Left common carotid artery plus branches (tissue), 1 donor: ENCODE results near the gene TM7SF2.

- PRO-cap = bidirectional peak, plus-strand start at chr11:64746272, minus-strand start at chr11:64746065
These were observed 2.0 kb upstream of the RASGRP2 start for GRCh38 chr11:64745696-64746522.

DNA sequence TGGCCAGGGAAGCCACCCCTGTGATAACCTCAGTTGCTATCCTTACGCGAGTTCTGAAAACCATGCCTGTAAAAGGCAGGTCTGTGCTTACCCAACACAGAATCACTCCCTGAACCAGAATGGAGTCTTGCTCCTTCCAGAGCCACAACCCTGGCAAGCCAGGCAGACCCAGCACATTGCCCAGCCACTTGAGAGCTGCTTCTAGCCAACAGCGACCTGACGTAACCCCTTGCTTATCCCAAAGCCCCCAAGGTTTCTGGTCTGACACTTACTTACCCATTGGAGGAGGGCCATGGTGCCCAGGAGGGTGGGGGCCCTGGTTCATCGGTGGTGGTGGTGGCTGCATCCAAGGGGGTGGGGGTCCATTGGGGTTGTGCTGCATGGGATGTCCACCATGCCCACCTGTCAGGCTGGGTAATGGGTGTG, 7.5 kb upstream of the PYGM start:
- PRO-cap = no peak

DNA sequence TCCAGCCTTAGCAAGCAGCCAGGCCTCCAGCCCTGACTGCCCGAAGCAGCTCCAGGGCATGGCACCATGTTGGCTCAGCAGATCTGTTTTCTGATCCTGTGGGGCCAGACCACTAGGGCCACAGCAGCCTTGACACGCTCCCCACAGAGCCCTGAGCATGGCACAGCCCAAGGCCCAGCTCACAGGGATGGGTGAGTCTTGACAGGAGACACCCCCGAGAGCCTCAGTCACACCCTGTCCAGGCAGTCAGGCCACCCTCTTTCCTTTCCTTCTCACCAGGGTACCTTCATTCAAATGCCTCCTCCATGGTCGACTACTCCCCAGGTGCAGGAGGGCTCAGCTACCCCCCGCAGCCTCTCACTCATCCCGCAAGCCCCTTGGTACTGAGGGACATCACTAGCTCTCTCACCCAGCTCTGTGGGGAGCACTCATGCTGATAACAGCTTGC, 3.8 kb upstream of the CDC42BPG start:
- PRO-cap = no peak

- PRO-cap = no peak
These were observed 5.0 kb upstream of the CDC42BPG start for GRCh38 chr11:64849214-64850034.

- PRO-cap = no peak
These were observed 2.3 kb upstream of the BATF2 start for GRCh38 chr11:64998699-64999801.

DNA sequence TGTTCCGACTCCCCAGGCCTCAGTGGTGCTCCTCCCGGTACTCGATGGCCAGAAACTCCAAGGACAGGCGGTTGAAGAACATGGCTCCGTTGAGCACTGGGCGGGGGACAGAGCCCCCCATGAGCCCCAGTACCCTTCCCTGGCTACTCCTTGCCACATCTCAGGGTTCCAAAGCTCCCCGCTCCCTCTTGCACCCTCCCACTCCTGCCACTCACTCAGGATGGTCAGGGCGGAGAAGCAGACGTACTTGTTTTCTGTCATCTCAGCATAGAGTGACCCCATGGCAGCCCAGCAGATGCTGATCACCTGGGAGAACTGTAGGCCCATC, 510 bp downstream of the TMEM262 start:
- PRO-cap = no peak

- PRO-cap = unidirectional peak, plus-strand start at chr11:65111872
These were observed at the start of gene TM7SF2 for GRCh38 chr11:65111810-65112389. TSS of gene TM7SF2 (plus strand) at chr11:65111872.

DNA sequence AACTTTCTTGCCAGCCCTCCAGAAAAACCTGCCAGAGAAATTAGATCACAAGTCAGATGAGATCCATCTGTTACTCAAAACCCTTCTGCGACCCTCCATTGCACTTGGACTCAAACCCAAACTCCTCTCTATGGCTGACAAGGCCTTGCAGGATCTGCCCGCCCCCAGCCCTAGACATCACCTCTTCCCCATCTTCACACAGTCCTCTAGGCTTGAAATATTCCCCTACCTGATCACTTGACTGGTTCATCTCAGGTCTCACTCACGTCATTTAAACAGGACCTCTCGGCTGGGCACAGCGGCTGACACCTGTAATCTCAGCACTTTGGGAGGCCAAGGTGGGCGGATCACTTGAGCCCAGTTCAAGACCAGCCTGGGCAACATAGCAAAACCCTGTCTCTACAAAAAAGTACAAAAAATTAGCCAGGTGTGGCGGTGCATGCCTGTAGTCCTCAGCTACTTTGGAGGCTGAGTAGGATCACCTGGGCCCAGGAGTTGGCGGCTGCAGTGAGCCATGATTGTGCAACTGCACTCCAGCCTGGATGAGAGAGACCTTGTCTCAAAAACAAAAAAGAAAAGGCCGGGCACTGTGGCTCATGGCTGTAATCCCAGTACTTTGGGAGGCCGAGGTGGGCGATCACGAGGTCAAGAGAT, 1.4 kb upstream of the ZNHIT2 start:
- PRO-cap = no peak

GRCh38 chr11:65119850-65120533, 1.9 kb downstream of the FAU start:
- PRO-cap = no peak

- PRO-cap = no peak
These were observed 506 bp downstream of the FAU start for GRCh38 chr11:65121293-65121962.

GRCh38 chr11:65133684-65134137, 608 bp downstream of the SYVN1 start:
- PRO-cap = no peak

DNA sequence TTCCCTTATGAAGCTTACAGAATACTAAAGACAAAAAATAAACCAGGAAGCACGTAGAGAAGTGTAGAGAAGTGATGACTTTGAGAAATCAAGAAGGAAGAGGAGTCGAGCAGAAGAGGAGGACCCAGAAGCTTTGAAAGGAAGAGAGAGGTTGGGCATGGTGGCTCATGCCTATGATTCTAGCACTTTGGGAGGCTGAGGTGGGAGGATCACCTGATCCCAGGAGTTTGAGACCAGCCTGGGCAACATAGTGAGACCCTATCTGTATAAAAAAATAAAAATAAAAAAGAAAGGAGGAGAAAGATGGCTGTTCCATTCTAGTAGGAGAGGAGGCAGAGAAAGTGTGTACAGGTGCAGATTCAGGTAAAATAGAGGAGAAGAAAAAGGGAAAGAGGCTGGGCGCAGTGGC, 17.2 kb upstream of the SYVN1 start:
- PRO-cap = no peak

GRCh38 chr11:65165276-65165719, 4.7 kb upstream of the SPDYC start:
- PRO-cap = no peak

DNA sequence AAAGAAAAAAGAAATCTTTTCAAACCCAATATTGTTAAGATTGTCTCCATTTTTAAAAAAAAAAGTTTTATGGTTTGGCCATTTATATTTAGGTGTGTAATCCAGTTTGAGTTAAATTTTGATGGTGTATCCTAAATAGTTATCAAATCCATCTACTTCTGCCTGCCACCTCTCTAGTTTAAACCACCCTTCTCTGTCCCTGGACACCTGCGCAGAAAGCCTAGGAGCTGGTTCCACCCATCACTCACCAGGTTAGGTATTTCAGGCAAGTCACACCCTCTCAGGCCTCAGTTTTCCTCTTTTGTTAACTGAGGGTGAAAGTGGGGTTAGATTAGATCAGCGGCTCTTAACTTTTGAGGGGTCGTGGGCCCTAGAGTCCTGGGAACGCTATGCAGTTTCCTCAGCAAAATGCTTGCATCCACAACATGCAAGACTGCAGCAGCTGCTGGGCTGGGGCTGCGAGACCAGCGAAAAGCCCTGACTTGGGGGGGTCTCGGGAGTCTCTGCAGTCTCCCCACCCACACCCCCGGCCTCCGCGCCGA, 1.3 kb upstream of the CAPN1 start:
- PRO-cap = no peak

DNA sequence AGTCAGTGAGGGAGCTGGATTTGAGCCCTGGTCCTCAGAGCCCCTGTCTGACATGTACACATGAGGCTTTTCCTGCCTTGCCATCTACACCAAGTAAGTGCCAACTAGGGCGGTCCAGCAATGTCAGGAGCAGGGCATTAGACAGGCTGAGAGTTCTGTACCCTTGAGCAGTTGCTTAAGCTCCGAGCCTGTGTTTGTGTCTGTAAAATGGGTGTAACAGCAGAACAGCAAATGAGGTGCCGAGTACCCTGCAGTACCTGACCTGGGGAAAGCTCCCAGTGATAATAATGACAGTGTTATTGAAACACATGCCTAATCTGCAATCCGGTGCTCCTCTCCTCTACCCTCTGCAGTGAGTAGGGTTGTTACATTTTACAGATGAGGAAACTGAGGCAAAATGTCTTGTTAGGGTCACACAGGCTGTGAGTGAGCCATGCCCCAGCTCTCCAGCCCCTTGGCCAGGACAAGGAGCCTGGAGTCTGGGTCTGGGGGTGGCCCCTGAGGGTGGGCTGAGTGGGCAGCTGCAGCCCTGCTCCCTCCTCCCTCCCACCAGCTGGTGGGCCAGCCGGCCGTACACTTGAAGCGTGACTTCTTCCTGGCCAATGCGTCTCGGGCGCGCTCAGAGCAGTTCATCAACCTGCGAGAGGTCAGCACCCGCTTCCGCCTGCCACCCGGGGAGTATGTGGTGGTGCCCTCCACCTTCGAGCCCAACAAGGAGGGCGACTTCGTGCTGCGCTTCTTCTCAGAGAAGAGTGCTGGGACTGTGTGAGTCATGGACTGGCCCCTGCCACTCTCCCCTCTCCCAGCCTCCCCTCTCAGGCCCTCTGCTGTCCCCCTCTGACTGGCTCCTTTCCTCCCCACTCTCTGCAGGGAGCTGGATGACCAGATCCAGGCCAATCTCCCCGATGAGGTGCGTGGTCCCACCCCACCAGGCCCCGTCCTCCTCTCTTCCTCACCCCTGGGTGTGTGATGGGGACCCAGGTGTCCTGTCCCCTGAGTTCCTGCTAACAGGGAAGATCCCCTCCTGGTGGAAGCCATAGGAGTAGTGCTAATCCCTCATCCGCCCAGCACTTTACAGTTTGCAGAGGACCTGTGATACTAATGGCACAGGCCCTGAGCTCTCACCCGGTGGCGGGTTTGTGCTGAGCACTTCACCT, 24.6 kb downstream of the CAPN1 start:
- PRO-cap = no peak

DNA sequence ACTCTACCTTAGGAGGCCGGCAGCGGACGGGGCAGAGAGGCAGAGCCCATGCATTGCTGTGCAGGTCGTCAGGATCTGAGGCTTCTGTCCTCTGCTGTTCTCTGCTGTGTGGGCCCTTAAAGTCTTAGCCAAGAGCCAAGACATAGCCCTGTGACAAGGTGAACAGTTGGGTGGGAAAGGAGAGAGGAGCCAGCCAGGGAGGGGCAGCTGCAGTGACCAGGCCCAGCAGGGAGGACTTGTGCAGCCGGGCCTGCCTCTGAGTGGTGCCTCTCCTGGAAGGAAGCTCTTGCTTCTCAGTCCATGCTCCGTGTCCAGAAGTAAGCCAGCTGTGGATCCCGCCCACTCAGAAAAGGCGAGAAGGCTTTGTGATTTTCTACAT, 17.5 kb upstream of the CDC42EP2 start:
- PRO-cap = no peak

- PRO-cap = no peak
These were observed 3.3 kb downstream of the TIGD3 start for GRCh38 chr11:65357688-65358466.

DNA sequence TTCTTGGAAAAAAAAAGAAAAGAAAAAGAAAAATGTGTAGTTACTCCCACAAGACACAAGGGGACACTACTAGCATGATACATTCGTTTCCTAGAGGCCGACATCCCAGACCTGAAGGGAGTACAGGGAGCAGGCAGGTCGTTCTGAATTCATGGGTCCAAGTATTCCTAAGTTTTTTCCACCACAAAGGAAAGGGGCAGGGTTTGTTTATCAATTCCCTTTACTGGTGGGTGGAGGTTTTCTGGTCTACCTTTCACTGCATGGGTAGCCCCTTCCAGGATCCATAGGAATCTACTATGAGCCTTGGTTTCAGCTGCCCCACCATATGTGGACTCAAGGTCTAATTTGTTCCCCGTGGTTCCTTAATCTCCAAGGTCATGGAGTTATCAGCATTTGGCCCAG, 11.8 kb downstream of the TIGD3 start:
- PRO-cap = no peak

- PRO-cap = no peak
These were observed 1.8 kb downstream of the SLC25A45 start for GRCh38 chr11:65380482-65381209.

GRCh38 chr11:65394479-65394678, 7.9 kb downstream of the FRMD8 start:
- PRO-cap = no peak